Neuron (in vitro differentiated cells): ENCODE data around the gene ZWINT.

DNA sequence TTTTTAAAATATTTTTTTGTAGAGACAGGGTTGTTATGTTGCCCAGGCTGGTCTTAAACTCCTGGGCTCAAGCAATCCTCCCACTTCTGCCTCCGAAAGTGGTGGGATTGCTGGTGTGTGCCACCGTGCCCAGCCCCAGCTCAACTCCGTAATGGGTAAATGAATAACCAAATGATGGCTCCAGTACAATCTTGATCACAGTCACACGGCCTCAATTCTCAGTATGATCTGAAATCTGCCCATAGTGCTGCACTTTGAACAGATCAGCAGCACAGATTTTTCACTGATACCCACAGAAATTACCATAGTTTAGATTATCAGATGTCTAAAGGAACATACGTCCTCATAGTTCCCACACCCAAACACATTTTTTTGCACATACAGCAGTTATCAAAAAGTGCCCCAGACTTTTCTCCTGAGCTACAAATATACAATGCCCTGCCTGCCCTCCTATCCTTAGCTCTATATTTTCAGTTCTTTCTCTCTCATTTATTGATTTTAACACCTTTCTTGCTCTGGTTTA lies 25.0 kb upstream of the SGMS1 start:
- PRO-cap, result no peak

DNA sequence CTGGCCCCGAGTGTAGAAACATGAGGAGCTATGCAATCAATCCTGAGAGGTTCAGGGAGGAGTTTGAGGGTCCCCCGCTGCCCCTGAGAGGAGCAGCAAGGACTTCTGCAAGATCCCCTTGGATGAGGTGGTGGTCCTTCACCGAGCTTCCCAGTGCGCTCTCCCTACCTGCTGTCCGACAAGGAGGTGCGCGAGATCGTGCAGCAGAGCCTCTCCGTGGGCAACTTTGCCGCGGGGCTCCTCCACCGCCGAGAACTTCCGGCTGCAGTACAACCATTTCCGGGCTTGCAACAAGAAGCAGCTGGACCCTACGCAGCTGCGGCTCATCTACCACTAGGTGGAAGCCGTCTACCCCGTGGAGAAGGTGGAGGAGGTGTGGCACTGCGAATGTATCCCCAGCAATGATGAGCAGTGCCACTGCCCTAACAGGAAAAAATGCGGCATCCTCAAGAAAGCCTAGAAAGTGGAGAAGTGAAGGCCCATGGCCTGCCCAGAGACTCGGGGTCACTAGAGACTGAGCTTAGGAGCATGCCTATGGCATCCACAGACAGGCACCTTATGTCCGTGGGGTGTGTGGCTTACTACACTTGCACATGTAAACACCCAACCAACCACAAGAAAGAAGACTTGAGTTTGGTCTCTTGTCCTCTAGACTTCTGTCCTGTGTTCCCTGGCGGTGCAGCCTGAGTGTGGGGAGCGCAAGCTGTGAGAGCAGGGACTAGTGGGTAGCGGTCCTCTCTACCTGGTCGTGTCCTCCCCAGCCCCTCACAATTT lies 36.4 kb upstream of the SGMS1 start:
- PRO-cap, result no peak

DNA sequence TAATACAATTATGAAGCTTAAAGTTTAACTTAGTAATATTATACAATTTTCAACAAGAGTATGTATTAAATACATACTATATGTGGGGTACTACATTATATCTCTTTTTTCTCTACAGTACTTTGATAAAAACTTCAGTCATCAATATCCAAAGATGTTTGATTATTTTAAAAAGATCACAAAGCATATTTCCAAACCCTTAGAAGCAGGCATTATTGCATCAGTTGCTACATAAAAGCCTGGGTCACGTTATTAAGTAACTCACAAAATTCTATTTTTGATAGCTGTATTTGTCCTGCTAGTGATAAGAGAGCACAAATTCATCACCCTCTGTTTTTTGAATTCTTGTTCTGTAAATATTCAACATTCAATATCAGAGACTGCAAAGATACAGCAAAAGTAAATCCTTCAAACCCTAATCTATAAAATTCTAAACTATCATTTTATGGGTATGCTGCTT lies 30.0 kb downstream of the A1CF start:
- PRO-cap, result no peak

DNA sequence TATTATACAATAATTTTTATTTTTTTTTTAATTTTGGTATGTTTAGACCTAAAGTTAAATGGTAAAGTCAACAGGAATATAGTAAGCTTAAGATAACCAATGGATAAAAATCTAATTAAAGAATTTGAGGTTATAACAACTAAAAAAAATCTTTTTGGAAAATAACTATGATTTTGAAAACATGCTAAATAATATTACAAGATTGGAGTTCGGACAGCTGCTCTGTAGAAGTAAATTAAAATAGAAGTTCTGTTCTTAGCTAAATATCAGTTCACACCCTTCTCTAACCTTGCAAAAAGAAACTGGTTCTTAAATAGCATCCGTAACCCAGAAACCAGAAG lies 164.6 kb downstream of the PRKG1 start:
- PRO-cap, result no peak

- PRO-cap, result no peak
Measured at GRCh38 chr10:51242464-51243342, 168.4 kb downstream of the PRKG1 start.

DNA sequence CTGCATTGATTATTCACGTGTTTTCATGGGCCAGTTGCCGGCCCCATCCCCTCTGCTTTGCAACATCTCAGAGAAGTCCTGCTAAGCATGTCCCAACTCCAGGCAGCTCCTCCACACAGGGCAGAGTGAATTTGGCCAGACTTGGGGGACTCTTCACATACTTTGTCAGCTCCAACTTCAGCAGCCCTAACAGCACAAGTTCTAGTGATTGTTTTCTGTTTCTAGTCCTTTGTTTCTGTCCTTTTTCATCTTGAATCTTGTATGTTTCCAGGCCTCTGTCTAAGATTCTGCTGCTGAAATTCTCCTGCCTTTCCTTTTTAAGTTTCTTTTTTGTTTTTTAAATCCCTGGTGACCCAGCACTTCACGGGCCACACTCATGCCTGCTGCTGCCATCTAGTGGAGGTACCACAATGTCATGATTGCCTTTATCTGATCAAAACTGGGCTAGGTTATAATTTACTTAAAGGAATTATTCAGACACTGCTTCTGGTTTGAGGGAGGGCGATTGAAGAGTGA lies 276.9 kb downstream of the CSTF2T start:
- PRO-cap, result no peak

DNA sequence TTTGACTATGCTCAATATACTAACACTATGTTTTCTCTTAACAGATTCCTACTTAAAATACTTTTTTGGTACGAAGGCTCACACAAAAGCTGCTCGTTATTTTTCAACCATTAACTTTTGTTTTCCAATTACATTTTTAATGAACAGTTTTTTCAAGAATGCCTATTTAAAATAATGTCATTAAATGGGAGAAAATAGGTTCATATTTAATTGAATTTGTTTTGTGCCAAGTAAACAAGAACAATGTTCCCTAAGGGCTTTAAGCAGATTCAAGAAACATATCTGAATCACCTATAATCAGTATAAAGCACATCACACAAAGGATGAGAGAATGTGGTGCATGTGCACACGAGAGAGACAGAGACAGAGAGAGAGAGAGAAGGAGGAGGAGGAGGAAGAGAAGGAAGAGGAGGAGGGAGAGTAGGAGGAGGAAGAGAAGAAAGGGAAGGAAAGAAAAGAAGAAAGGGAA lies 174.6 kb downstream of the CSTF2T start:
- PRO-cap, result no peak

- PRO-cap, result no peak
Measured at GRCh38 chr10:51662429-51663285, 36.7 kb downstream of the CSTF2T start.

DNA sequence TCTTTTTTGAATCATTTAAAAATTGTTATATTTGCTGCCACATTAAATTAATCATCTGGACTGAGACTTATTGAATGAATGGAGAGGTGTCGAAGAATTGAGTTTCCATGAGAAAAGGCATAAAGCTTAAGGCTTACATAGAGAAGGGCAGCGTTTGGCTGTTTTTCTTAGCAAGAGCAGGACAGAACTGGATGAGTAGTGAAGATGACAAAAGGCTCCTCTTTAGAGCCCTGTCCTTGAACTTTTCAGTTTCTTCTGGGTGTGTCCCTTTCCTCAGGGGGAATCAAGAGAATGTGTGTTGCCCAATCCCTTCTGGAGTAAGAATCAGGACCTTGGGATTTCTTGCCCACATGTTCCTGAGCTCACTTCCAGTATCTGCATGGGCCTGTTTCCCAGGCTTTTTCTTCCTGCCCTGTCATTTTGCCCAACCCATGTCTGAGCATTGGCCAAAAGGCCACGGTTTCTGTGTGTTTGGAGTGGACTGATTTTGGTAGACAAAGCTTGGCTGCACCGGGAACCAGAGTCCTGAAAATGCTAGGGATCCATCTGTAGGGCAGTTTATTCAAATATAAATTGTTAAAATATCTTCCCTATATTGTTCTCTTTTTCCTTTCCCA lies 195.8 kb upstream of the CSTF2T start:
- PRO-cap, result no peak

- PRO-cap, result no peak
Measured at GRCh38 chr10:52213391-52213927, 100.6 kb upstream of the DKK1 start.

- PRO-cap, result no peak
Measured at GRCh38 chr10:53597694-53598415, 825.3 kb upstream of the MBL2 start.

GRCh38 chr10:56360890-56361854 lies at the start of gene ZWINT:
ZWINT (minus strand) TSS chr10:56361259.
- PRO-cap, result bidirectional peak, plus-strand start at chr10:56361464, minus-strand start at chr10:56361272; unidirectional peak, plus-strand start at chr10:56361684

DNA sequence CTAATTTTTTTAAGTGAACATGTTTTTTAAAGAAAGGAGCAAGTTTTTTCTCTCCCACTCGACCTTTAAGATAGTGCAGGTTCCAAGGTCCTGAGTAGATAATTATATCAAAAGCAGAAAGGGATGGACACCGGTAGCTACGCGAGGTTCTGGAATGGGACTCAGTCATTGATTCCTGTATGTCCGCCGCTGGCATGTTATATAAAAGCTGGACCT lies 495 bp upstream of the CISD1 start:
- PRO-cap, result no peak

DNA sequence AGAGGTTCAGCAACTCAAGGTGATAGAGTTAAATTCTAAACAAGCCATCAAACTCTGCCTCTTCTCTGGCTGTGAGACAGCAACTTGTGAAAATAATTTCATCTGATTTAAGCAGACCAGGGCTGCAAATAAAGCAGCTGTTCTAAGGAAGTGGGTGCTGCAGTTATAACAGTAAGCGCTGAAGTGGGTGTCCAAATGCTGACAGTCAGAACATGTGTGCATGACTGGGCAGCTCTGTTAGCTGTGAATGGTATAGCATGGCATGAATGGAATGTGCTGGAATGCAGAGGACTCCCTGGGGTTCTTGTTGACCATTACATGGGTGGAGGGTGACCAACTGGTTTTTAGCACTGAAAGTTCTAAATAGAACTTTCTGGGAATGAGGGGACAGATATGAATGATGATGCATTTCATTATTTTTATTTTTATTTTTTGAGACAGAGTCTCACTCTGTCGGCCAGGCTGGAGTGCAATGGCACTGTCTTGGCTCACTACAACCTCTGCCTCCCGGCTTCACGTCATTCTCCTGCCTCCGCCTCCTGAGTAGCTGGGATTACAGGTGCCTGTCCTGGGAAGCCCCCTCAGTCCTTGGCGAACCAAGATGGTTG lies 319.9 kb upstream of the PHYHIPL start:
- PRO-cap, result no peak

- PRO-cap, result no peak
Measured at GRCh38 chr10:59036736-59037085, 139.7 kb upstream of the PHYHIPL start.

- PRO-cap, result no peak
Measured at GRCh38 chr10:59137797-59138383, 38.6 kb upstream of the PHYHIPL start.

DNA sequence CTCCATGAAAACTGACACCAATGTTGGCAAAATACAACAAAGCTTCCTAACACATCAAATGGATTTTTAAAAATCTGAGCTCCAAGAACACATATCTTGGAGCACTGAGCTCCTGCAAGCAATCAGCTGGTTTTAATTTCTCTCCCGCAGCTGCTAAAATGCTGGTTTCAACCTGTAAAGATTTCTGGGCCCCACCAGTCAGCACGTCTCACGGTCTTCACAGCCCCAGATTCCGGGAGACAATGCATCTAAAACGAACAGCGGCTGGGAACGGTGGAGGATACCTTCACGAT lies 352 bp downstream of the FAM13C start:
- PRO-cap, result bidirectional peak, plus-strand start at position 228 of the sequence, minus-strand start at position 244 of the sequence

DNA sequence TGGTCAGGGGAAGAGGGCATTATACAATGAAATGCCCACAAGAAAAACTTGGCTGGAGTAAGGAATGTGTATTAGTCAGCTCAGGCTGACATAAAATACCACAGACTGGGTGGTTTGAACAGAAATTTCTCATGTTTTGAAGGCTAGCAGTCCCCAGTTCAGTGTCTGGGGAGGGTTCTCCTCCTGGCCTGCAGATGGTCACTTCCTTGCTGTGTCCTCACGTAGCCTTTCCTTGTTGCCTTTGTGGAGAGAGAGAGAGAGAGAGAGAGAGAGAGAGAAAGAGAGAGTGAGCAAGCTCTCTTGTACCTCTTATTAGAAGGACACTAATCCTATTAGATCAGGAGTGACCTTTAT lies 25.7 kb upstream of the FAM13C start:
- PRO-cap, result no peak

- PRO-cap, result no peak
Measured at GRCh38 chr10:60028487-60028984, 122.2 kb upstream of the CCDC6 start.

GRCh38 chr10:60281798-60282476 lies 107.7 kb downstream of the ANK3 start:
- PRO-cap, result no peak